Neural progenitor cell (in vitro differentiated cells): ENCODE data around the gene RSRP1.

- RAMPAGE, long total RNA: no peak
Measured at GRCh38 chr1:24963231-24963936, 33.3 kb upstream of the RUNX3 start.

DNA sequence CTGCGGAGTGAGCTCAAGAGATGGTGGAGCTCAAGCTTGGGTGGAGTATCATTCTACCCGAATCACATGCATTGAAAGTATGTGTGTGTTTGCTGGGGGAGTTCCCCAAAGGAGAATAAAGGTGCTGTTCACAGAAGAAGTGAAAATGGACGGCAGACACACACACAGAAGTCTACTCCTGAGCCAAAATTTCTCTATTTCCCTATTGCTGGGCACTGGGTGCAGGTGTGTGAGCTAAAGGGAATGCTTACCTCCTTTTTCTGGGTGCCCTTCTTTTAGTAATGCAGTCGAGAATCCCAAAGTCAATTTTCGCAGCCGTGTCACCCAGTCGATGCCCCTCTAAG is 58.3 kb upstream of the RUNX3 start:
- RAMPAGE, long total RNA: no peak

GRCh38 chr1:25198650-25199142 is 33.6 kb downstream of the SYF2 start:
- RAMPAGE, long total RNA: no peak

DNA sequence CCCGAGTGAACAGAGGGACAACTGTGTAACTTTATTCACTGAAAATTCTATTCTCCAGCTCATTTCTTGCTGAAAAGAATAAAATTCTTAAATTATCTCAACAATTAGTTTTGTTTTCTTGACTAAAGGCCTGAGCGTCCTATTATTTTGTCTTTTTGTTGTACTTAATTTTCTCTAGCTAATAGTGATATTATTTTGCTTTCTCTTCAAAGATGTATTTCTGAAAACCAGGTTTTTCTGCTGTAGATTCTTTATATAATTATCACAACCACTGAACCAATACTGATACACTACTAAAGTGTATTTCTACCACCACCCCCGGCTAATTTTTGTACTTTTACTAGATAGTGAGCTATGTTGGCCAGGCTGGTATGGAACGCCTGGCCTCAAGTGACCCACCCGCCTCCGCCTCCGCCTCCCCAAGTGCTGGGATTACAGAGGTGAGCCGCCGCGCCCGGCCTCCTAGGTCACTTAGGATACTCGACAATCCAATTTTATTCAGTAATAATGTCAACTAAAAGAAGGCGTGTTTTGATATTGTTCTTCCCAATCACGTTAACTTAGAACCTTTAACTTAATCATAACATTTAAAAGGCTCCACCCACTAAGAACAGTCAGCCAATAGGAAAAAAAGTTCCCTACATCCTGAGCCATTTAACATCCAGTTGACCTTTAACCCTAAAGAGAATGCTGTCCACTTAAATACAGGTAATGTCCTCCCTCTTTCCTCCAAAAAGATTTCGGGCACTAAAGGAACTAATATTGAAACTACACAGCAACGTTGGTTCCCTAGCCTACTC is 1.5 kb downstream of the RSRP1 start:
- RAMPAGE, long total RNA: no peak

GRCh38 chr1:25247255-25247585 is at the start of gene RSRP1:
TSS of gene RSRP1 (minus strand) at chr1:25247454.
- RAMPAGE, long total RNA: start-site peak on the minus strand at chr1:25247453-25247457, 191 and 205 reads in 2 replicates

DNA sequence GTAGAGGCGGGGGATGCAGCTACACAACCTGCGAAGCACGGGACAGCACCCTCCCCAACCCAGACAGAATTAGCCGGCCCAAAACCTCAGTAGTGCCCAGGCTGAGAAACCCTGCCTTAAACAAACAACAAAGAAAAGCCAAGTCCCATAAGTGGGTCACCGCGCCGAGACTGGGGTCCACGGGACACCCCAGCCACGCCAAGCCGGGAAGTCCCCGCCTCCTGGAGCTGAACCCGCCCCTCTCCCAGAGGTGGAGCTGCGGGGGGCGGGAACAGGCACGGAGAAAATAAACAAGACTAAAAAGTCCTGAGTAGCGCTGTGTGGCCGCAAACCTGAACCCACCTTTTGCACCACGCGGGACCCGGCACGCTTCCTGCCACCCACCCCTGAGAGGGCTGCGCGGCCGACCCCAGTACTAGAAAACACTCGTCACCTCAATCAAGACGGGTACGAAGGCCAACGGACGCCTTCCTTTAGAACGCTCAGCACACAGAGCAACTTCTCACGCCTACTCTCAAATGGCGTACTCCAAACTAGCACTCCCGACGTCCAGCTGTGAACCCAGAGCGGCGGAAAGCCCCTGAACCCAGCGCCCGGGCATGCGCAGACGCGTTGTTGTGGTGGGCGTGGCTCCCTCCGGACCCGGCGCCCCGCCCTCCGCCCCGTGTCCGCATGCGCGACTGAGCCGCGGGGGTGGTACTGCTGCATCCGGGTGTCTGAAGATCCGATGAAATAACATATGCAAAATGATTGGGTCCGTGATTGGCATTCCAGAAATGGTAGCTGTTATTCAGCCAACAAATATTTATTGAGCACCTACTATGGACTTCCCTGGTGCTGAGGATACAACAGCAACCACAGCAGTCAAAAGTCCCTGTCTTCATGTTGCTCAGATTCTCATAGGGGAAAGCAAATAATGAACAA is 4.7 kb upstream of the RHD start:
- RAMPAGE, long total RNA: no peak

GRCh38 chr1:25356213-25357027 is 18.3 kb downstream of the TMEM50A start:
- RAMPAGE, long total RNA: no peak

DNA sequence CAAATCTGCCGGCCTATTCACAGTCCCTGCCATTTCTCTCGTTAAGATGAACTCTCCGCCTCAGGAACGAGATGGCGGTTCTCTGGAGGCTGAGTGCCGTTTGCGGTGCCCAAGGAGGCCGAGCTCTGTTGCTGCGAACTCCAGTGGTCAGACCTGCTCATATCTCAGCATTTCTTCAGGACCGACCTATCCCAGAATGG is 22.1 kb downstream of the RHCE start:
- RAMPAGE, long total RNA: no peak

GRCh38 chr1:25430022-25430227 is 772 bp upstream of the MACO1 start:
- RAMPAGE, long total RNA: no peak

DNA sequence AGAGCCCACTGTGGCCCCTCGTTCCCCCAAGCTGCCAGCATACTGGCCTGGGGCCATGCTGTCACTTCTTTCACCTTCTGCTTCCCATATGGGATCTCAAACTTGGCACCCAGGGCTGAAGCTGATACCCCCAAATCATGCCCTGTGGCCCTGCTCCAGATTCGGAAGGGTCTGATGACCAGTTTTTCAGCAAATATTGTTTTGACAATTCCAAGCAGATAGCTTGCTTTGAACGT is 873 bp downstream of the MACO1 start:
- RAMPAGE, long total RNA: no peak

GRCh38 chr1:25476204-25476610 is 45.5 kb downstream of the MACO1 start:
- RAMPAGE, long total RNA: no peak

GRCh38 chr1:25695539-25696489 is 79.2 kb downstream of the MAN1C1 start:
- RAMPAGE, long total RNA: no peak

DNA sequence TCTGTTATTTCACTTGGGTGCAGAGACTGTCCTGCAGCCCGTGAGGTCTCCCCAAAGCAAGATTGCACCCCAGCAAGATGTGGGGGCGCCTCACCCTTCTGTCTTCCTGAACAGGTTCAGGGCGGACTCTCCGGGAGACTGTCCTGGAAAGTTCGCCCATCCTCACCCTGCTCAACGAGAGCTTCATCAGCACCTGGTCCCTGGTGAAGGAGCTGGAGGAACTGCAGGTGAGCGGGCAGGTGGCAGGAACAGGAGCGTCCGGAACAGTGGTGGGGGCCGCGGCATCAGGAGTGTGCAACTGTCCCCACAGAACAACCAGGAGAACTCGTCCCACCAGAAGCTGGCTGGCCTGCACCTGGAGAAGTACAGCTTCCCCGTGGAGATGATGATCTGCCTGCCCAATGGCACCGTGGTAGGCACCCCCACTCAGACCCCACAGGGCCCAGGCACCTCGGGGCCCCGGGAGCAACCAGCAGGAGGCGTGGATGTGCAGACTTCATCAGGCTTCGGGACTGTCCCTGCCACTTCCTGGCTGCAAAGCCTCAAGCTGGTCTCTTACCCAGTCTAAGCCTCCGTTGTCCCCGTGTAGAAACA is 5.9 kb upstream of the MTFR1L start:
- RAMPAGE, long total RNA: no peak

GRCh38 chr1:25876337-25876567 is 744 bp upstream of the PAQR7 start:
- RAMPAGE, long total RNA: no peak

DNA sequence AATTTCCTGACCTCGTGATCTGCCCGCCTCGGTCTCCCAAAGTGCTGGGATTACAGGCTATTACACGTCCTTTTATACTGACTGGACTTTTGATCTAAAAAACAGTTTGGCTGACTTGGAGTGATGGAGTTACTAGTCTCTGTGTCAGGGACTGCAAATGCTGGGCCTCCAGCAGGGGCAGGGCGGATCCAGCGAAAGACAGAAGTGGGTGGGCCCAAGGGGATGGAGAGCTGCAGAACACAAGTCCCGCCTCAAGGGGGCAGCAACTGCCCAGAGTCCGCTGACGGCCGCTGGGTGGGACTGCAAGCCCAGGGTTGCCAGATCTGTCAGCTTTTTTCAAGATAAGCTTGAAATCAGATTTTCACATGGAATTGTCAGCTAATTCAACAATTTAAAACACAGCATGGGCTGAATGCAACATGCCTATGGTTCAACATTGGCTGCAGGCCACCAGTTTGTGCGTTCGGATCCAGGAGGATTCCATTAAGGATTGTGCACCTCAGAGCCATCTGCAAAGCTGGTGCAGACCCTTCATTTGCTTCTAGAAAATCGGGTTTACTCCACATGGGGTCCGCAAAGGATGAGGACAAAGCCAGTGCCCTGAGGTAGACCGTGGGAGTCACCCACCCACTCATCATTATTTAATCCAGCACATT is 10.8 kb downstream of the STMN1 start:
- RAMPAGE, long total RNA: no peak

- RAMPAGE, long total RNA: no peak
Measured at GRCh38 chr1:25900523-25901187, 5.6 kb downstream of the STMN1 start.

DNA sequence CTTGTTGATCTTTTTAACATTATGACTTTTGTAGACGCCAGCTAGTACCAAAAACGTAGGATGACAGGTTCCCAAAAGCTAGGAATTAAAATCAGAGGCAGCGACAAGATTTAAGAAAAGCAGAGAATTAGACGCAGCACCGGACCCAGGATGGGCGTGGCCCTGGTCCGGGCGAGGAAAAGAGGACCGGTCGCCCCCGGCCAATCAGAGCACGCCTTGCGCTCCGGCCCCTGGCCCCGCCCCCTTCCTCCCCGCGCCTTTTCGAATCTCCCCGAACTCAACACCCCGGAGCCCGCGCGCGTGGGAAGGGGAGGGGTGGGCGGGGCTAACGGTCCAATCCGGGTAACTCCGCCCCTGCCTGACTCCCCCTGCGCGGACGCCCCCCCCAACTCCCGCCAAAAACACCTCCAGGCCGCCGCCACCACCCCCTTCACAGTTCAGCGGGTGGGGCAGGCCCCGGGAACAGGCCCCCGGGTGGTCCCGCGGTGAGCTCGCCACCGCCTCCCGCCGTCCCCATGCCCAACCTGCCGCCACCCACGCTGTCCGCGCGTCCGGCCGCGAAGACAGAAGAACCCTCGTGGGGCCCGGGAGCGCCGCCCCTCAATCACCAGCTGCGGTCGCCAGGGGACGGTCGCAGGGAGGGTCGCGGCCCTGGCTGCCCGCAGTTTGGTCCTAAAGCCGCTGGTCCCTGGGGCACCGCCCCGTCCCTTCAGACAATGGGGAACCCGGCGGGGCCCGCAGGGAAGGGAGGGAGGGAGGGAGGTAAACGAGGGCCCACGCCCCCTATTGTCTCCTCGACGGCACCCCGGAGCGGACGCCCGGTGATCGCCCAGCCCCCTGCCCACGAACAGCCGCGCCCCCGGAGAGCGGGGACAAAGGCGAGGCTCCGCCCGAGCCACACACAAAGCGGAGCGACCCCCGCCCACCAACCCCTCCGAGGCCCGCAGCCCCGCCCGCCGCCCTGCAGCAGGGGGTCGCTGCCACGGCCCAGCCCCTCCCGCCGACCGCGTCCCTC is 584 bp downstream of the STMN1 start:
- RAMPAGE, long total RNA: no peak

DNA sequence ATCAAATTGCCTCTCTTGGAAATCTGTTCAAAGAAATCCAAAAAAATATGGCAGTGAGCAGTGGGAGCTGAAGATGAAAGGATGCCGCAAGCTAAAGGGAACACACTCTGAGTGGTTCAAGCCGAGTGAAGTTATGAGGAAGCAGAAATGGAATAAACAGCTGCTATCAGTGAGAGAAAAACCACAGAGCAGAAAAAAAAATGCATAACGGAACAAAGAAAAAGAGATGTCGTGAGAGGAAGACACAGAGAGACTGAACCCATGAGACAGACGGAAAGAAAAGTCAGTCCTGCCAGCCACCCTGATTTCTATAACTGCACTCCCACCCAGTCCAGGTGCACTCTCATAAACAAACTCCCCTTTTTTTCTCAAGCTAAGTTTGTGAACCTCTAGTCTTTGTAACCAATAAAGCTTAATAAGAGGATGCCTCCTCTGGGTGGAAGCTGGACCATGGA is 26.5 kb downstream of the PAFAH2 start:
- RAMPAGE, long total RNA: no peak

DNA sequence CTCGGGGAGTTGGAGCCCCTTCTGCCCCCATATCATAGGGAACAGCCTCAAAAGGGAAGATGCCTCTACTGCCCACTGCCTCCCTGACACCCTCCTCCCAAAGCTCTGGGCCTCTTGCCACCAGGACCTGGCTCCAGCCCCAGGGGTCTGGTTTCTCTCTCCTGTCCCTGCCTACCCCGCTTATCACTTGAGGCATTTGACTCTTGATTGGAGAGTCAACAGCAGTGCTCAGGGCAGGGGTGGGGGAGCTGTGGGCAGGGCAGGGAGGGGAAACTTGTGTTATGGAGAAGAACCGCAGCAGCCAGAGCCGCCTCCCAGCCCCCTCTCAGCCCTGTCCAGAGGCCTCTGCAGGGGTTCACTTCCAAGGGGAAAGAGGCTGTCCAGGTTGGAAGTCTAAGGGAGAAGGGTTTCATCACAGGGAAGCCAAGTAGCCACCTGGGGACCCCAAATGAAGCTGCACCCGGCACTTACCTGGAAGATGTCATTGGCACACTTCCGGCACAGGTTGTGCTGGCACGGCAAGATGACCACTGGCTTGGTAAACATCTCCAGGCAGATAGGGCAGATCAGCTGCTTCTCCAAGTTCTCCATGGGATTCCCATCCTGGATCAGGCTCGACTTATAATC is 452 bp downstream of the TRIM63 start:
- RAMPAGE, long total RNA: no peak

- RAMPAGE, long total RNA: no peak
Measured at GRCh38 chr1:26110648-26111475, 762 bp upstream of the PDIK1L start.